AG09309 (cell line): ENCODE measurements around the gene ERG.

DNA sequence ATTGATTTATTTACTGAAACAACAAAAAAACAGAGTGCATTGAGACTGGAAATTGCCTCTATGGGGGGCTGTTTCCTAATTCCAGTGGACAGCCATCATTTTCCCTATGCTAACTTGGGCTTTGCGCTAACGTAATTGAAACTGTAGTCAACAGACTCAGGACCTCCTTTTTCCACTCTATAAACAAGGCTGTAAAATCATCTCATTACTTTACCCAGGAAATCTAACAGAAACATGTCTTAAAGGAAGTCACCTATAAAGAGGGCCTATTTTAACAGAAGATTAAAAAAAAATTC is 2.1 kb downstream of the ERG start:
- RRBS, result no CpG with 5 or more reads among the region's 2 CpGs

DNA sequence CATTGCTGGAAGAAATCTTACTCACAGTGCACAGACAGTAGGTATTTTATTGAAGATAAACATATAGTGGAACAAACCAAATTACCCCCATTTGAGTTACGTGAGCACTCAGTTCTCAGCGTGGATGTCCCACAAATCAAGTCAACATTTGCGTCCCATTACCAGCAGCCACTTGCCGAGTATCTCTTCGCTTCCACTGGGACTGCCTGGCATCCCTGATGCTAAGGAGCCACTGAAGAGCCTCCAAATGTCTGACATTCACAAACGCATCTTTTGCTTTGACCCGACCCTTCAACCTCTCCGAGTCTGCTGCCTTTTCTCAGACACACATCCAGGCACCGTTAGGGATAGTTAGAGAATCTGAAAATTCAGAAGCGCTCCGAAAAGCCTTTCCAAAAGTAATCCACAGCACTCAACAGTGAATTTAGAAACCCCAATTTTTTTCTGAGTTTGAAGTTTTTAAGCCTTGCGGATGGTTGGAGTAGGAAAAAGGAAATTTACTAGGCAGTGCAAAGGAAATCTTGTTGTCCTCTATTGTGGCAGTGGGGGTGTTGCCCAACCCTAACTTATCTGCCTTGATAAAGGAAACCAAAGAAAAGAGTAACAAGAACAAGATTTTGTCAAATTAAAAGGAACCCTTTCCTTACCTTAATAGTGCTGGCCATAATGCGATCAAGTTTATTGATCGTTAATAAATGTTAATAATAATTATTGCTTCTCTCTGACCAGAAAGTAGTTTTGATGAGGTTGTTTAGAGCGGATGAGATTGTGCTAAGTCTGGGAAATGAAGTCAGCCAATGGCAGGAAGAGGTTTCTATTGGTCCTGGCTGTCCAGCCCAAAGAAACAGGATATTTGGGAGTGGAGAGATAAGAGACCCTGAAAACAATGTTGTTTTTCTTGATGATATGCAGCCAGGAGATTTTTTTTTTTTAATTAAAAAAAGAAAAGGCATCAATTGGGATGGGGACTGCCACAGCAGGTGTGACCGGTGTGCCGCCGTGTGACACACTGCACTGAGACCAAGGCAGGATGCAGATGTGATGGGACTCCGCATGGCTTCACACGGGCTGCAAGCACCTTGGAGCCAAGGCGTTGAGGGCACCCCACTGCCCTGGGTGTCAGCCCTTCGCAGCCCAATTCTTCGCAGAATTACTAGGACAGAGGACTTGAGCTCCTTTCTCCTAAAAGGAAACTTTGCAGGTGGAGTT is at the start of gene ERG:
ERG (minus strand) TSS at position 762 of the 1,209 bp plus-strand sequence.
- RRBS, result no CpG with 5 or more reads among the region's 23 CpGs

- RRBS, result no CpG with 5 or more reads among the region's 7 CpGs
These were observed 952 bp upstream of the ERG start for GRCh38 chr21:38499146-38499712.

GRCh38 chr21:38660208-38661241 is 145.2 kb upstream of the ETS2 start:
- RRBS, result 9% methylated on average over 34 of the region's 126 CpGs

DNA sequence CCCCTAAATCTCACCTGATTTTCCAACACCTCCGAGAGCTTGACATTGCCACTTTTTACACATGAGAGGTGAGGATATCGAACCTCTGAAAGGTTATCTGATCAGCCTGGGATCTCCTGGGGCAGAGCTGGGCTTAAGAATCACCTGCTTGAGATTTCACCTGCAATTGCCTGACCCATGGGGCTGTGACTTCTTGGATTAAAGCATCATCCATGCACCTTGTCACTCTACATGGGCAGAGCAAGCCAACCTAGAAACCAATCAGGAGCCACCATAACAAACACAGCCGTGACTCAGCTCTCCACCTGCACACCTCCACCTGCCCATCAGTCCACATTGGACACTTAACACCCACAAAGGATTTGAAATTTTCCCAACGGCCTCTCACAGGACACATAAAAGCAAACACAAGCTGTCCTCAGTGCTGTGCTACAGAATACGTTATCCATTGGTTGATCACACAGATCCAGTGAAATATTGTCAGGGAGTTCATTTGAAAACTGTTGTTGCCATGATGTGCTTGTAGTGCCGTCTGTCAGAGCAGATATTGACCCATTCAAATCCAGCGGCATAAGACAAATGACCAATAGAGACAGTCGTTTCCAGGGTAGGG is 35.0 kb upstream of the ETS2 start:
- RRBS, result no CpG with 5 or more reads among the region's 8 CpGs

DNA sequence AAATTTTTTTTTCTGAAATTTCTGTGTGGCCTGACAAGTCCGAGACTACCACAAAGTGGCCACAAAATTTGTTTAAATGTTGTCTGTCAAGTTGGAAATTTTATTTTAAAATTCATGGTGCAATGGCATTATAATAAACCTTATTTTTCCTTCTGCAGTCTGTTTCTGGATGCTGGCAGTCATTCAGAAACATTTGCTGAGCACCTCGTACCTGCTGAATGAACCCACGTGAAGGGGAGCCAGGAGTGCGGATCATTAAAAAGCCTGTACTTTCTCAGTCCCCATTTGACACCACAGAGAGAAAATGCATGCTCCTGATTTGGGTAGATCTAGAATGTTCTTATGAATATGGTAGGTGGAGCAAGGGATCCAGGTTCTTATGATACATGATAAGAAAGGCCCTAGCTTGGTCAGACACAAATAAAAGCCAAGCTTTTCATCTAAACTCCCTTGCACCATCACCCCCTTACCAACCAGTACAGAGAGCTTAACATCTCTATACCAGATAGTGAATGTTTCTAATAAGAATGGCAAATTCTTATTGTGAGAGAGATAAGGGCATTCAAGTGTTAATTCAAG is 19.4 kb upstream of the ETS2 start:
- RRBS, result no CpG with 5 or more reads among the region's 4 CpGs

GRCh38 chr21:38806210-38807245 is 799 bp downstream of the ETS2 start:
- RRBS, result 1% methylated on average over 27 of the region's 75 CpGs

DNA sequence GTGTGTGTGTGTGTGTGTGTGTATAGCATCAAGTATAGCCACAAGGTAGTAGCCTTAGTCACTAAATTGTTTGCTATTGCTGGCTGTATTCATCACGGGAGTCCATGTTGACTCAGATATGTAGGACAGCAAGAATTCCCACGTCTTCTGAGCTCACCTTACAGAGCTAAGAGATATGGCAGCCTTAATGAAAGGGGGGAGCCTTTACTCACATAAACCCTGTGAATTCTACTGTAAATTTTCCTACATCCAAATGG is 9.4 kb downstream of the ETS2 start:
- RRBS, result no CpG with 5 or more reads among the region's 2 CpGs

DNA sequence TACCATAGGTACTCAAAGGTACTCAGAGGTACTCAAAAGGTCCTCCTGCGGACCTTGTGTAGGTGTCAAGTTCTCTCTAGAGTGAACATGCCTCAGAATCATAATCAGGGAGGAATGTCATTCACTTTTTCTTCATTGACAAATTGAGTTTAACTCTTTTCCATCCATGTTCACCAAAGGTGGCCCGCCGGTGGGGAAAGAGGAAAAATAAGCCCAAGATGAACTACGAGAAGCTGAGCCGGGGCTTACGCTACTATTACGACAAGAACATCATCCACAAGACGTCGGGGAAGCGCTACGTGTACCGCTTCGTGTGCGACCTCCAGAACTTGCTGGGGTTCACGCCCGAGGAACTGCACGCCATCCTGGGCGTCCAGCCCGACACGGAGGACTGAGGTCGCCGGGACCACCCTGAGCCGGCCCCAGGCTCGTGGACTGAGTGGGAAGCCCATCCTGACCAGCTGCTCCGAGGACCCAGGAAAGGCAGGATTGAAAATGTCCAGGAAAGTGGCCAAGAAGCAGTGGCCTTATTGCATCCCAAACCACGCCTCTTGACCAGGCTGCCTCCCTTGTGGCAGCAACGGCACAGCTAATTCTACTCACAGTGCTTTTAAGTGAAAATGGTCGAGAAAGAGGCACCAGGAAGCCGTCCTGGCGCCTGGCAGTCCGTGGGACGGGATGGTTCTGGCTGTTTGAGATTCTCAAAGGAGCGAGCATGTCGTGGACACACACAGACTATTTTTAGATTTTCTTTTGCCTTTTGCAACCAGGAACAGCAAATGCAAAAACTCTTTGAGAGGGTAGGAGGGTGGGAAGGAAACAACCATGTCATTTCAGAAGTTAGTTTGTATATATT is 17.0 kb downstream of the ETS2 start:
- RRBS, result 100% methylated on average over 1 of the region's 34 CpGs

DNA sequence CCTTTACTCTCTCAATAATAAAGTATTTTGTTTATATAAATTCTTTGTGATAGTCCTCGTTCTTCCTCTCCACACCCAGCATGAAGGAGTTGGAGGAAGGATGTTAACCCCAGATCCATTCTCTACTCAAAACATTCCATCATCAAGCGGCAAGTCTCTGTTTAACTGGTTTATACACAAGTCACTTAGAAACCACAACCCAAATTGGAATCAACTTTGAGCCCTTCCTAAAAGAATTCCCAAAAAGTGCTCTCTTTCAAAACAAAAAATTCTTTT is 19.1 kb downstream of the ETS2 start:
- RRBS, result no CpG with 5 or more reads among the region's 2 CpGs

GRCh38 chr21:38825192-38825667 is 19.5 kb downstream of the ETS2 start:
- RRBS, result no CpG with 5 or more reads among the region's 4 CpGs

- RRBS, result no CpG with 5 or more reads among the region's 11 CpGs
These were observed 41.7 kb downstream of the ETS2 start for GRCh38 chr21:38847136-38848028.

GRCh38 chr21:38912761-38913823 is 107.4 kb downstream of the ETS2 start:
- RRBS, result no CpG with 5 or more reads among the region's 38 CpGs

GRCh38 chr21:38920991-38921620 is 115.4 kb downstream of the ETS2 start:
- RRBS, result no CpG with 5 or more reads among the region's 4 CpGs

- RRBS, result no CpG with 5 or more reads among the region's 19 CpGs
These were observed 162.1 kb downstream of the PSMG1 start for GRCh38 chr21:39020976-39021759.

- RRBS, result no CpG with 5 or more reads among the region's 10 CpGs
These were observed 152.8 kb downstream of the PSMG1 start for GRCh38 chr21:39030312-39030910.

DNA sequence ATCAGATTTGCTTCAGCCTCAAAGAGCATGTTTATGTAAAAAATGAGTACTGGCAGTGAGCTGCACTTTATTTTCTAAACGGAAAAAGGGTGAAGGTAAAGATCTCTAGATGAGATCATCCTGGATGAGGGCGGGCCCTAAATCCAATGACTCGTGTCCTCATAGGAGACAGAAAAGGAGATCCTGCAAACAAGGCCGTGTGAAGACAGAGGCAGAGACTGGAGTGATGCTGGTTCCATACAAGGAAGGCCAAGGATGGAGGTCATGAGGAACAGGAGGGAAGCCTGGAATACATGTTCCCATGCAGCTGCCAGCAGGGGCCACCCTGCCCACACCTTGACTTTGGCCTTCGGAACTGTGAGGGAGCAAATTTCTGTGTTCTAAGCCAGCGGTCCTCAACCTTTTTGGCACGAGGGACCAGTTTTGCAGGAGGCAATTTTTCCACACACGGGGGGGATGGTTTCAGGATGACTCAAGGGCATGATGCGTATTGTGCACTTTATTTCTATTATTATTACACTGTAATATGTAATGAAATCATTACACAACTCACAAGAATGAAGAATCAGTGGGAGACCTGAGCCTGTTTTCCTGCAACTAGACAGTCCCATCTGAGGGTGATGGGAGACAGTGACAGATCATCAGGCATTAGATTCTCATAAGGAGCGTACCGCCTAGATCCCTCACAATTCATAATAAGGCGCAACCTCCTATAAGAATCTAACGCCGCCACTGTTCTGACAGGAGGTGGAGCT is 94.3 kb downstream of the PSMG1 start:
- RRBS, result no CpG with 5 or more reads among the region's 14 CpGs

DNA sequence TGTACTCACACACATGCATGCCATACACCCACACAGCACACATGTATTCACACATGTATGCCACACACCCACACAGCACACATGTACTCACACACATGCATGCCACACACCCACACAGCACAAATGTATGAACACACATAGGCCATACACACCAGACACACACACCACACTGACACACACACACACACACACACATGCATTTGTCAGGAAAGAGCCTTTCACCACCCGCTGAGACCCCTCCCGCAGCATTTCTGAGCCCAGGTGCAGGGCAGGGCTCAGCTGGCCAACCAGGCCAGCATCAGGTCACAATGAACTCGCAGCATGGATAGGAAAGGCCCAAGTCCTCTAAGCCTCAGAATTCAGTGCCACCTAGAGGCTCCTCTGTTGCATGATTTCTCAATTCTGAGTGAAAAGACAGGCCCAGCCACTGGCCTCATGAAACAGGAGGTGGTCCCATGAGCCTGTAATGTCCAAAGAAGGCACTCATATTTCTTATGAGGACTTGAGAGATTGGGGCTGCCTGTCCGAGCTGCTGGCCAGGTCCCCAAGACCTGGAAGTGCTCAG is 57.4 kb downstream of the PSMG1 start:
- RRBS, result no CpG with 5 or more reads among the region's 4 CpGs

DNA sequence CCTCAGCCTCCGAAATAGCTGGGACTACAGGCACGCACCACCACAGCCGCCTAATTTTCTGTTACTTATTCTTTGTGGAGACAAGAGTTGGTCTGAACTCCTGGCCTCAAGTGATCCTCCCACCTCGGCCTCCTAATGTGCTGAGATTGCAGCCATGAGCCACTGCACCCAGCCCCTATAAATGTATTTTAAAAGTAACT is 2.3 kb downstream of the BRWD1 start:
- RRBS, result no CpG with 5 or more reads among the region's 4 CpGs

DNA sequence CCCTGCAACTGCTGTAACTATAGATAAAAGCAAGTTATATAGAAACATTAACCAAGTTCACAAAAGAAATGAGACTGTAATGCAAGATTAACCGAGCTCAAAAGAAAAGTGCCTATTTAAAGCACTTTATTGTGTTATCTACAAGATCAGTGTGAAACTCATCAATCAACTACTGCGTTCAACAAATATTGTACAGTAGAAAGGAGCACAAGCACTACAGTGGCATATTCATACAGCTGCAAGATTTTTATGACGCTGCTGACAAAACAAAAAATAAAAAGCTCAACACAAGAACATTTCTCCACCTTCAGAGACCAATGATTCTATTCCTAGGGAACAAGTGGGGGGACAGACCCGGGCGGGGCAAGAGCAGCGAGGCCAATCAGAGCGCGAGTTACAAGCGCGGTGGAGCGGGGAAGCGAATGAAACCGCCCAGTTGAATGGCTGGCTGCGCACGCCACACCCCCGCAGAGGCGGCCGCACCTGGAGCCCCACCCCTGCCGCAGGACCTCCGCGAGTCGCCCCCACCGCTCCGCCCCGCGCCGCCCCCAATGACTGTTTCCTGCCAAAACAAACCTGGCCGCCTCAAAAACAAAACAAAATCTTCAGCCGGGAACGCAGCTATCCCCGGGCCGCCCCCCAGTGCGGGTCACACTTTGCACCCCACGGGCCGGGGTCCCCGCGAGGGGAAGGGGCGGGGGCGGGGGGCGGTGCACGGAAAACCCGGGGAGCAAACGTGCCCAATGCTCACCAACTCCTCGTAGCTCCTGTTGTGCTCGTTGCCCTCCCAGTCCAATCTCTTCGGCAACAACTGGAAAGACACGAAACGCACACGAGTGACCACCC is 1.1 kb downstream of the BRWD1 start:
- RRBS, result 4% methylated on average over 12 of the region's 49 CpGs